Fibroblast of the aortic adventitia (primary cell): ENCODE data around the genes ZNF680, ERV3-1 and RABGEF1.

DNA sequence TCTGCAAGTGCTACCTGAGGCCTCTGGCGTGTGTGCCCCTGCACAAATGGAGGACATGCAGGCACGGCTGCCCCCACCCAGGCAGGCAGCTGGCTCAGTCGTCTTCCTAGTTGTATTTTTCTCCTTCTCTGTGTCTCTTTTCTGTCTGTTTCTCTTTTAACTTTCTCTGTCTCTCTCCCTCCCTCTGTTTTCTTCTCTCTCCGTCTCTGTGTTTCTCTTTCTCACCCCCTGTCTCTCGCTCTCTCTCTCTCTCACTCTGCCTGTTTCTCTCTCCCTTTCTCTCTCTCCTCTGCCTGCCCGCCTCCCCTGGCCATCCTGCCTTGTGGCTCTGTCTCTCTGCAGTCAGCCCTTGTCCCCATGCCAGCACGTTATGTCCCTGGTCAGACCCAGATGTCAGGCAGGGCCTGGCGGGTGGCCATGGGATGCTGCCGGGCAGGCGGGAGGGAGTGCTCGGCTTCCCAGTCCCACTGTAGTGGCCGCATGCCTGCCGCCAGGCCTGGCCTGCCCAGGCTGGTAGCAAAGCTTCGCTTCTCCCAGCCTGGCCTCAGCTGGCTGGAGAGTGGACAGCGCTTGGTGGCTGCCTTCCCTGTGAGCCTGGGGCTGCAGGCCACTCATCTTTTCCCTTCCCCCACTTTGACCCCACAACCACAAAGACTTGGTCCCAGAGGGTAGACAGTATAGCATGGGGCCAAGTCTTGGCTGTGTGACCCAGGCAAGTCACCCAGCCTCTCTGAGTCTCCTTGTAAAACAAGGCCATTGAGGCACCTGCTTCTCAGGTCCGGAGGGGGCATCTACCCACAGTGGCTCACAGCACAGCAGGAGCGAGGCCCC lies 121.5 kb upstream of the ZNF716 start:
- CAGE, long polyA plus RNA = no peak

DNA sequence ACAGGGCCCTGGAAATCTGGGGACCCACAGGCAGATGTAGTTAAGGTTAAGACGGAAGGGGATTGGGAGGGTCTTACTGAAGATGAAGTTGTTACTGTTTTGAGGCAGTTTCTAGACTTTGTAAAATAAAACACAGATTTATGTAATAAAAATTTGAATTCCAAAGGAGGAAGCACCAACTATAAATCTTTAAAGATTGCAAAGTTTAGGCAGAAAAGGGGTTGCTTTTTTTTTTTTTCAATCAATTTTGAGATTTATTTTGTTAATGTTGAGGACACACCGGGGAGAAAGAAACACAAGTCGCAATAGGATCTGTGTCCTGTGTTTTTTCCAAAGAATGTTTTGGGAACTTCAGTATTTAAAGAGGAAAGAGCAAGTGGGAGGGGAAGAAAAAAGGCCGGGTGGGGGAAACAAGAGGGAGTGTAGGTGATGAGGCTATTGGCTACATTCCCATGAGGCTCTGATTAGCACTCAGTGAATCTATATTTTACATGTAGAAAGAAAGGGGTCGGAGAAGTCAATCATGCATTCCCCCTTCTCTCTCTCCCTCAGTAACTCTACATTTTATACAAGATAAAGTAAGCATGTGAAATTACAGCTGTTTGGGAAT lies 4.2 kb downstream of the ZNF680 start:
- CAGE, long polyA plus RNA = no peak

DNA sequence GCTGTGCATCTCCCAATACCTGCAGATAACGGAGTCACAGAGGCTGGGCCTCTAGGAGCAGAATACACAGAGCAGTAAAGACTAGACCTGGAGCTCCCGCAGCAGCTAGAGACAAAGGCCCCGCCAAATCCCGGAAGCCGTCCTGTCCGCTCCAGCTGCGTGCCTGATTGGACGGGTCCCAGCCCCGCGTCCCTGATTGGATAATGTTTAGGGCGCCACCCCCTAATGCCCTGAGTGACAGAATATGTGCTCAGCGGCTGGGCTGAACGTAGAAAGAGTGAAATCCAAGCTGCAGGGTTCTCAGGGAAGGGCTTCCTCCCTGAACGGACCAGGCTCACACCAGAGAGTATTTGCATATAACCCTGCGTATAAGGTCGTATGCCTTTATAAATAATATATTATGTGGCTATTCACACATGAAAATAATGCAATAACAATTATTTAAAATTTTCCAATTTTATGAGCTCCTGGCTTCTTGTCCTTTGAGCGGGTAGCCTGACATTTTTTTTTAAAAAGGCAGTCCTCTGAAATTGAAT lies at the start of gene ZNF680:
ZNF680 (minus strand) TSS at position 113 of the 536 bp plus-strand sequence.
- CAGE, long polyA plus RNA = no peak

GRCh38 chr7:65006141-65007093 lies at the start of gene ERV3-1:
ERV3-1 (minus strand) TSS chr7:65006687.
- CAGE, long polyA plus RNA = no peak

DNA sequence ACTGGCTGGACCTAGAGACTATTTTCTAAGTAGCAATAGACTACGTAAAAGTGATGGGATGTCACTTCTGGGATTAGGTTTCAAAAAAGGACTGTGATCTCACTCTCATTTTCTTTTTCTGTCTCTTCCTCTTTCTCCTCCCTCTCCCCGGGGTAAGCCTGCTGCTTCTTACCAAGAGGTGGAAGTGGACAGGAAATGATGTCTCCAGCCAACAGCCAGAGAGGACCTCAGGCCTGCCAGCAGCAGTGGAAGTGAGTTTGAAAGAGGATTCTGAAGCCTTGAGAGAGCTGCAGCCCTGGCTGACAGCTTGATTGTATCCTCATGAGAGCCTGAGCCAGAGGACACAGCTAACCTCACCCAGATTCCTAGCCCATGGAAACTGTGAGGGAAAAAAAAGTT lies 30.1 kb upstream of the ERV3-1 start:
- CAGE, long polyA plus RNA = no peak

- CAGE, long polyA plus RNA = no peak
These were observed 102.0 kb downstream of the ZNF92 start for GRCh38 chr7:65475455-65476281.

- CAGE, long polyA plus RNA = no peak
These were observed 149.4 kb upstream of the VKORC1L1 start for GRCh38 chr7:65723383-65723921.

DNA sequence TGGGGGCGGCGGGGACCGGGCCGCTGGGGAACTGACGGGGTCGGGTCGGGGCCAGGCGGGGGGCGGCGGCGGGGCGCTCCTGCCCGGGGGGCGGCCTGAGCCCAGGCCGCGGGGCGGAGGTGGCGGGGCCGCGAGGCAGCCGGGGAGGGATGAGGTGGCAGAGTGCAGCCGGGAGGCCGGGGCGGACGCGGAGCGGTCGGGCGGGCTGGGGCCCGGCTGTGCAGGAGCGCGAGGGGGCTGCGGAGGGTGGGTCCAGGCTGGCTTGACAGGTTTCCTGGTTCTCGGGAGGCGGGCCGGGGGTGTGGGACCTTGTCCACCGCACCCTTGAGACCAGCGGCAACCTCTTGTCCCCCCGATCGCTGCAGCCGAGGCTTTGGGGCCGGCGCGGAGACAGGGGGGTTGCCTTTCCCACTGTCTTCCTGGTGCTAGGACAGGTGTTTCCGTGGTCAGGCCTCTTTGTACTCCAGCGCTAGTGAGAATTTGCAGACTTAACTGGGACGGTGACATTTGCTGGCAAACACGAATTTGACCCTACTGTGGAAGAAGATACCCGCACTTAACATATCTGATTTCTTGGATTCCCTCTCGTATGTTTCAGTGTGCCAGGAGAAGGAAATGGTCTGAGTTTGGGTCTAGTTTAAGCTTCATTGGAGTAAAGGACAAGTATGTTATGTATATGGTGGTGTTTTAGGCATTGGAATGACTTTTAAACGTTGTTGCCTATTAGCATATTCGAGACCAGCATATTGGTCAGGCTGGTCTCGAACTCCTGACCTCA lies 970 bp downstream of the VKORC1L1 start:
- CAGE, long polyA plus RNA = no peak

- CAGE, long polyA plus RNA = no peak
These were observed 2.2 kb downstream of the ASL start for GRCh38 chr7:66077617-66078510.

DNA sequence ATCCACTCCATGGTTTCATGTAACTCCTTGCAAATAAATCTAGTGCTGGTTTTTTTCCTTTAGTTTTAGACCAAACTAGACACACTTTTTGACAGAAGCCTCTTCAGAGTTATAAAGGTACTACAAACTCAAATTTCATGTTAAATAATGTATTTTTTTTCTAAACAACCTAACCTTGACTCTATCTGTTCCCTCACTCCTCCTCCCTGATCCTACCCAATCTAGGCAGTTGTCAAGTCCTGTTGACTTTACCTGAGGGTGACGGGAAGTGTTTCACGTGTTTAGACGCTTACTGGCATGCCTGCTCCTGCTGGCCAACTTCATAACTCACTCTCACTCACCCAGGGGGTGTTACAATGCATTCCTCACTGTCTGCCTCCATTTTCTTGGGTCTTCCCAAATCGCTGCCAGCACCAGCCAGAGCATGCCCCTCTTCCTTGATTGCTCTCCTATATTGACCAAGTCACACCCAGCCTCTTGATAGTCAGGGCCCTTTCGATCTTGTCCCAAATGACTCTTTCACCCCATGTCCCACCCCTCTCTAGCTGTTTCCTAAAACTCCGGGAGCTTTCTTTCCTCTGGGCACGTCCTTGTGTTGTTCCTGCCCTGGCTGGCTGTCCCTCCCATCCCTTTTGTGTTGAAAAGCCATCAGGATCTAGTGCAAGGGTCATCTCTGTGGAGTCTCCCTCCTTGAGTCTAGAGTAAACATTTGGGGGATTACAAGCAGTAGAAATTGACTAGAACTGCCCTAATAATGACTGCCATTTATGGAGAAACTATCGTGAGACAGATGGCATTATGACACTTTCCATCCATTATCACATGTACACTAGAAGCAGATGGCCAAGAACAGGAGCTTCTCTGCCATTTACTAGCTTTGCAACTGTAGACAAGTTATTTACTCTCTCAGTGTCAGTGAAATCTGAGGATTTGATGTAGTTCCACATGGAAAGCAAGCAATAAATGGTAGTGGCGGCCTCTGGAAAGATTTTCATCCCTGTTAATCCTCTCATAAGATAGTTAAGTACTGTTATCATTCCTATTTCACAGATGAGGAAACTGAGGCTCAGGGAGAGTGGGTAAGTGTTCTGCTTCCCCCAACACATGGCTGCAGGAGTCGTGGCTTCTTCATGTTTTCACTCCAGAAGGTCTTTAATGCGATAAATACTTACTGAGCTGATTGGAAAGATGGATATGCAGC lies 28.6 kb downstream of the CRCP start:
- CAGE, long polyA plus RNA = no peak

DNA sequence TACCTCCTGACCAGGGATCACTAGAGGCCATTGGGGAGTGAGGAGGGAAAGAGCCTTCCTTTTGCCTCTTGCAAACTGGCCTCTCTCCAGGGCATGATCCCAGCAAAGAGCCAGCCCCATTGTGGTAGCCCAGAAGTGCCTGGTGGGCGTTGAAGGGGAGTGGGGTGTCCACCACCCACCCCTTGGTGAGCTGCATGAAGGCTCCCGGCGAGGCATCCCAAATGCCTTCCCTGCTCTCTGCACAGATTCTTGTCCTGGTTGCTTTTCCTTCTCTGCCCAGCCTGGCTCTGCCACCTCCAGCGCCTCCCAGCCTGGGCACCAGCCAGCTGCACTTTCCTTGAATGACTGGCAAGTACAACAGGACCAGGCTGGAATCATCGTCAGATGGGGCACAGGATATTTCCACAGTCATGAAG lies 15.0 kb upstream of the TPST1 start:
- CAGE, long polyA plus RNA = no peak

DNA sequence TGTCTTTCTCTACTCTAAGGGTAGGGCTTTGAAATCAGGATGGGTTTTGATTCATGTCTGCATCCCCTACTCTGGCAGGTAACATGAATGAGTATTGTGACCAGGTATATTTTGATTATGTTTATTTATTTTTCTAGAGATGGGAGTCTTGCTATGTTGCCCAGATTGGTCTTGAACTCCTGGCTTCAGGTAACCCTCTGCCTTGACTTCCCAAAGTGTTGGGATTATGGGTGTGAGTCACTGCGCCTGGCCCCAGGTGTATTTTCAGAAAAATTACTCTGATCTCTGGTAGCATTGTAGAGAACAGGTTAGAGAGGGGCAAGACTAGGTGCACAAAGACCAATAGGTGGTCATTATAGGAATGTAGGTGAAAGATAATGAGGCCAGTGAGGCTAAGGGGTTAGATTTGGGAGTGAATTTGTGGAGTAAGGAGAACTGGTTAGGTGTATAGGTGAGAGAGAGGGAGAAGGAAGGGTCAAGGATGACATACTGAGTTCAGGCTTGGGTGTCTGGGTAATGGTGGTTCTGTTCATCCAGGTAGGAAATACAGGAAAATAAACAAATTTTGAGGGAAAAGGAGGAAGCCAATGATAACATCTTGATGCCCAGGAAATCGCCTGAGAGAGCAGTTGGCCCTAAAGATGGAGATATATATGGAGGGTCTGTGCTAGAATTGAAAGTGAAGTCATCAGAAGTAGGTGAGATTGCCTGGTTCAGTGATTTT lies 4.7 kb downstream of the TPST1 start:
- CAGE, long polyA plus RNA = no peak

- CAGE, long polyA plus RNA = no peak
These were observed 35.8 kb downstream of the TPST1 start for GRCh38 chr7:66241027-66241322.

DNA sequence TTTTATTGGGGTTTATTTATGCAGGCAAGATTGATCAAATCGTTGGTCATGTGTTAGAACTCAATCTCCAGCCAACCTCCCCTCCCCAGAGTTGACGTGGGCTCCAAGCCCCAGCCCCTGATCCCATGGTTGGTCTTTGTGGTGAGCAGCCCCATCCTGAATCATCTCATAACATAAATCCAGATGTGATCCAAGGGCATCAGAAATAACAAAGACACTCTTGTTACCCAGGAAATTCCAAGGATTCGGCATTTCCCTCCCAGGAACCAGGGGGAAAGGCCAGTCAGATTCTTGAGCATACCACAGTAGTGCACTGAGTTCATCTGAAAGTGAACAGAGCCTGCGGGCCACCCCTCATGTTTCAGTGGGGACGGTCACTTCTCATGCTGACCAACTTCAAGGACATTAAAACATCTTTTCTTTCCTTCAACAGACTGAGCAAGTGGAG lies 151.3 kb downstream of the TPST1 start:
- CAGE, long polyA plus RNA = no peak

DNA sequence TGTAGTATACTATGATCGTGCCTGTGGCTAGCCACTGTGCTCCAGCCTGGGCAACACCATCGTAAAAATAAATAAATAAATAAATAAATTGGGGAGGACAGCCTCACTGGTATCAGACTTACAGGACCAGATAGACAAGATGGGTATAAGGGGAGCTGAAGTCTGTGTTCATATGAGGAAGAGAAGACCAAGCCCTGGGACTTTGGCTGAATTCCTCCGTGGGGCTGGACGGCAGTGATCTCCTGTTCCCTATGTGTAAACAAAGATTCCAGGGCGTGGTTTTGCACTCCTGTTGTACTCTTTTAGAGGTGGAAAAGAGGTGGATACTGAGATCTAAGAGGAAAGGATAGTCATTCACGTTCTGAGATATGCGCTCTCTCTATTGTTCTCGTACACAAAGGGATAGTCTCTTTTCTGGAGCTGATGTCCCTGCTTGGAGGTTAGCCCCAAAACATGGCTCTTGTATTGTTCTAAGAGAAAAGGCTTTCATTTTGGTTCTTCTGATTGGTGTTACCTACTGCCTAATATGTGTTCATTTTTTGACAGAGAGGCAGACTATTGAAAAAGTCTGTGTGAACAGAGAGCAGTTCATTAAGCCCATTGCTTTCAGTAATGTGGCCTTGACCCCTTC lies 12.2 kb downstream of the KCTD7 start:
- CAGE, long polyA plus RNA = no peak

DNA sequence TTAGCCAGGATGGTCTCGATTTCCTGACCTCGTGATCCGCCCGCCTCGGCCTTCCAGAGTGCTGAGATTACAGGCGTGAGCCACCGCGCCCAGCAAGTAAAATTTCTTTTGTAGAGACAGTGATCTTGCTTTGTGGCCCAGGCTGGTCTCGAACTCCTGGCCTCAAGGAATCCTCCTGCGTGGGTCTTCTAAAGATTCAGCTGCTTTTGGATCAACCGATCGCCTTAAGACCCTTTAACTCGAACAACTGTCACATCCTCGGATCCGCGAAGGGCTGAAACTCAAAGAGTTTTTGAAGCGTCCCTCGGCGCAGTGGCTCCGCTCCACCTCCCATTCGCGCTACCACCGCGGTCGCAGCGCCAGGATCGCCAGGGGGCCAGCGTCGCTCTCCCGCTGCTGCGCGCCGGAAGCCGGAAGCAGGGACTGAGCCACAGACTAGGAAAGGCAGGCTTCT lies 25.2 kb downstream of the KCTD7 start:
- CAGE, long polyA plus RNA = no peak

- CAGE, long polyA plus RNA = no peak
These were observed at the start of gene RABGEF1 for GRCh38 chr7:66739983-66740846. RABGEF1 (plus strand) TSS chr7:66740733.

DNA sequence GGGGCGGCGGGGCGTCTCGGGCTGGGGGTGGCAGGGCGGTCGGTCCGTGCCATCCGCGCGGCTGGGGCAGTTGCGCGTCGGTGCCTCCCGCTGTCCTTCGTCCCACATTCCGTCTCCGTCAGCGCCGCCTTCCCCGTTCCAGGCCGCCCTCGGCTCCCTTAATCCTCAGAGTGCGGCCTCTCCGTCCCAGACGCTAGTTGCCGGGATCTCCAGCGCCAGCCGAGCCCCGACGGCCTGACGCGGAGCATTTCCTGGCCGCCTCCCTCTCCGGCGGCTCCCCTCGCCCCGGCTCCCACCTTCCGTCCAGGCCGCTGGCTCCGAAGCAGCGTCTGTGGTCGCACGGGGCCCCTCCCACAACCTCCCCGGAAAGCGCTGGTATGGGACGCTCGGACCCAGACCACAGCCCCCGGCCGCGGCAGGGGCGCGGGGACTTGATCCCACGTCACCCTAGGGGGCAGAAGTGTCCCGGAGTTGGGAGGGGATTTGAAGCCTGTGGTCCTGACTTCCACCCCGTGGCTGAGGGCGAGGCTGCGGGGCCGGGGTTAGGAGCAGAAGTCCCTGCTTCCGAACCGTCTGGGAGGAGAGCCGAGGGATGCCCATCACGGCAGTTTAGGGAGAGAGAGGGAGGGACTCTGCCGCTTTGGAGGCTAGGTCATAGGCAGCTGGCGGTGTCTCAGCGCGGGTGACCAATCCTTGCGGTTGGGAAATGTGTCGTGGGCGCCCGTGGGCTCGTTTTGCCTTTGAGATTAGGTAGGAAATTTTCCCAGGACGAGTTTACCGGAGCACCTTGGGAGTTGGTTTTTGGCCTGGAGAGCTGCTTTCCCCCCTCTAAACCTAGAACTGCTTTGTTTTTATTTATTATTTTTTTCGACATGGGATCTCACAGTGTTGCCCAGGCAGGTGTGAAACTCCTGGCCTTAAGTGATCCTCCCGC lies 581 bp downstream of the RABGEF1 start:
- CAGE, long polyA plus RNA = no peak

DNA sequence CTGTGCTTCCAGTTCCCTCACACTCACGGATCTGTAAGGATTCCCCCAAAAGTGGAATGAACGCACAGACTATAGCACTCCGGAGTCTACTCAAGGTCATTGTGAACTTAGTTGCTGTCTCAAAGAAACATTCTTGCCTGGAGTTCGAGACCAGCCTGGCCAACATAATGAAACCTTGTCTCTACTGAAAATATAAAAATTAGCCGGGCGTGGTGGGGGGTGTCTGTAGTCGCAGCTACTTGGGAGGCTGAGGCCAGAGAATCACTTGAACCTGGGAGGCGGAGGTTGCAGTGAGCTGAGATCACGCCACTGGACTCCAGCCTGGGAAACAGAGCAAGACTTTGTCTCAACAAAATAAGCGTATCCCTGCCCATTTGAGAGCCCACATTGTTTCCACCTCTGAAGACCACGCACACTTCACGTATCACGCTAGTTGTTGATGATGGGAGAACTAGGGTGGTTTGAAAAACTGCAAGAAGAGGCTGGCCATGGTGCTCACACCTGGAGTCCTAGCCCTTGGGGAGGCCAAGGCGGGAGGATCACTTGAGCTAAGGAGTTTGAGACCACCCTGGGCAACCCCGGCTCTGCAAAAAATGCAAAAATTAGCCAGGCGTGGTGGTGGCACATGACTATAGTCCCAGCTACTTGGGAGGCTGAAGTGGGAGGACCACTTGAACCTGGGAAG lies 35.8 kb downstream of the SBDS start:
- CAGE, long polyA plus RNA = no peak

DNA sequence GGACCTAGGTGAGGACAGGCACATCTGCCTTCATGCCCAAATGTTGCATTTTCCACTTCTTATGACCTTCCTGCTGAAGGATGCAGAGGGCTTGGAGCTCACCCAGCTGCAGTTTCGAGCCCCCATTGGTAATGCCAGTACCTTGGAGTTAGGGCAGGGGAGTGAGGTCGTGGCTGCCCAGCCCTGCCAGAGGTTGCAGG lies 24.9 kb downstream of the SBDS start:
- CAGE, long polyA plus RNA = no peak